Spinal cord (tissue), 3 donors: ENCODE data around the genes MATN3 and SDC1.

DNA sequence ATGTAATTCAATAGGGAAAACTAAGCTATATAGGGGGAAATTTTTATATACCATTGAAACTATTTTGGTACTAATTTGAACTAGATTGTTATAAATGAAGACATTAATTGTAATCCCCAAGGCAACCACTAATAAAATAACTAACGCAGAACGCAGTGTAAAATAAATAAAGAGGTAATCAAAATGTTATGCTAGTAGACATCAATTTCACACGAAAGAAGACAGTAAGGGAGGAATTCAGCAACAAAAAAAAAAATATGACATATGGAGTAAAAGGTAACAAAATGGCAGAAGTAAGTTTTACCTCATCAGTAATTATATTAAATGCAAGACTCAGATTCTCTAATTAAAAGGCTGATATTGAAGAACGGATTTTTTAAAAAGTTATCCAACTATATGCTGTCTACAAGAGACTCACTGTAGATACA lies 175.4 kb upstream of the OSR1 start:
- PRO-cap: no peak
- RAMPAGE, long total RNA: no peak

DNA sequence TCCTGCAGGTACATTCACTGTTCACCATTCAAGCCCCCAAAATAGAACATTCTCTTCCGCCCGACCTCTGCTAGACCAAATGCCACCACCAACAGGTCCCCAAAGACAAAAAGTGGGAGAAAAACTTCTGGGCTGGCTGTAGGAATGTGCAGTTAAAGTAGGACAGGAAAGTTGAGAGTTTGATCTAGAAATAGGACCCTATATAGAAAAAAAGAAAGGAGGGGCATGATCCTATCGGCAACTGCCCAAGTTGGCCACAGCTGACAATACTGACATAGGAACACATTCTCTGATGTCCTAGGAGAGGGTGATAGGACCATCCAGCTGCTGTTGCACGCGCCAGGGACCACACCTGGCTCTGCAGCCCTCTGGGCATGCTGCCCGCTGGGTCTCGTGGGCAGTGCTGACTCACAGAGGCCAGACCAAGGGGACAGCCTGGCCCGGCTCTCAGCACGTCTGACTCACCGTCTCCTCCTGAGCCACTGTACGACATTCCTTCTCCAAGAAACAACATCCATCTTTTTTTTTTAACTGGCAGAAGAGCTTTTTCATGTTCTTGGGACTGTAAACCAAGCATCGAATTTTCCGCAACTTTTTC lies 100.5 kb downstream of the TTC32 start:
- PRO-cap: no peak
- RAMPAGE, long total RNA: no peak

DNA sequence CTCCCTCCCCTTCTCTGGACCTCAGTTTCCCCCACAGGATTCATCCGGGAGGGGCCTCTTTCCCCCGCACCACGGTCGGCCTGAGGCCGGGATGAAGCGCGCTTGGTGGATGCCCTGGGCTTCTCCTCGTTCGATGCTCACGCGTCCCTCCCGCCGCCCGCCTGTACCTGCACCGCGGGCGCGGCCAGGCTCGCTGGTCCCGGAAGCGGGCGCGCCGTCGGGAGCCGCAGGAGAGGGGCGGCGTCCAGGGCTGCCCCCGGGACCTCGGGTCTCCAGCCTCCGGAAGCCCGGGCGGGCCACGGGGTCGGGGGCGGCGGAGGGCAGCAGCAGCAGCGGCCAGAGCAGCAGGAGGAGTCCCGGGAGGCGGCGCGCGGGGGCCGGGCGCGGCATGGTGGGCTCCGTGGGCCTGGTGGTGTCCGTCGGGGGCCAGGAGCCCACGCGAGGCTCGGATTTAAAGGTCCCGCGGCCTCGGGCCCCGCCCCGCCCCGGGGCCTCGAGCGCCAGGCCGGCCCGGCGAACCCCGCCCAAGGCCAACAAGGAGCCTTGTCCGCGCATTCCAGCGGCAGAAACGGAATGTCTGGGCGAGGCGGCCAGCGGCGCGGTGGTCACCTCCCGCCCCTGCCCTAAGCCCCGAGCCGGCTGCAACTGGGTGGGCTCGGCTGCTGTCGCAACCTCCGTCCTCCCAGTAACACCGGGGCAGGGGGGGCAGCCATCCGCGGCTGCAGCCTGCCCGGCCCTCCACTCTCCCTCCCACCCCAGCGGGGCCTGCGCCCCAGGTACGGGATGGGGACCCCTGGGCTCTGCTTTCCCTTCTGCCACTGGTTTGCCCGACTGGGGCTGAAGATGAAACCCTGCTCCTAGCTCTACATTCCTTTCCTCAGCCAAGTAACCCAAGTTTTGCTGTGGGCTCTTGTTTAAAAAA lies at the start of gene MATN3:
Gene MATN3 (minus strand): TSS at position 427 of the 922 bp plus-strand sequence.
- PRO-cap: no peak
- RAMPAGE, long total RNA: no peak

GRCh38 chr2:20052446-20053313 lies 1.3 kb upstream of the LAPTM4A start:
- PRO-cap: no peak
- RAMPAGE, long total RNA: no peak

DNA sequence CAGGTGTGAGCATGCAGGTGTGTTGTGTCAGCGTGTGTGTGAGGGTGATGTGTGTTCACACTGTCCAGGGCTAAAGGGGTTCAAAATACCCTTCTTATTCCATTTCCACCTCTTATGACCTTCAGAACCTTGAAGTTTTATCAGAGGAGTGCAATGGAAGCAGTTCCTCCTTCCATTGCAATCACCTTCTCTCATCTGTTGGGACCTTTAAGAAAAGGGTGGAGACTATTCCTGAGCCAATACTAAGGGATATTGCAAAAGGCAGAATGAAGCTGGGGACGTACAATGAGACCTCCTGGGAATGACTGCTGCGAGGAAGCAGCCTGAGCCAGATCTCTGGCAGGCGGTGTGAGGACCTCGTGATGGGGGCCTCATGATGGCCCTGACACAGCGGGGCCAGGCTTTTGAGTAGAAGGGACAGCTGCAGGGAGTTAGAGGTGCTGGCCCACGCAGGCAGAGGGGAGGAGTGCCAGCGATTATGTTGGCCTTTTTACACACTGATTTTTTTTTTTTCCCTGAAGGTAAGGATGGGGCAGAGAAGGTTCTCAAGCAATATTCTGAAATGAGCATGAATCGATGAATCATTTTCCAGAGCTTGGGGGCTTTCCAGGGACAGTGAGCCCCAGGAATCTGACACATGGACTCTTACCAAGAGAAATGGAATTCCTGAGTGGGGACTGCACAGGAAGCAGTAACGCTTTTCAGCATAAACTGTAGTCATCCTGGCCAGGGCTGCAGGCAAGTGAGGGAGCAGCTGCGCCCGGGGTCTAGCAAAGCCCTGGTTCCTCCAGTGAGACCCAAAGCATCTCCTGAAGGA lies 40.0 kb upstream of the LAPTM4A start:
- PRO-cap: no peak
- RAMPAGE, long total RNA: no peak

DNA sequence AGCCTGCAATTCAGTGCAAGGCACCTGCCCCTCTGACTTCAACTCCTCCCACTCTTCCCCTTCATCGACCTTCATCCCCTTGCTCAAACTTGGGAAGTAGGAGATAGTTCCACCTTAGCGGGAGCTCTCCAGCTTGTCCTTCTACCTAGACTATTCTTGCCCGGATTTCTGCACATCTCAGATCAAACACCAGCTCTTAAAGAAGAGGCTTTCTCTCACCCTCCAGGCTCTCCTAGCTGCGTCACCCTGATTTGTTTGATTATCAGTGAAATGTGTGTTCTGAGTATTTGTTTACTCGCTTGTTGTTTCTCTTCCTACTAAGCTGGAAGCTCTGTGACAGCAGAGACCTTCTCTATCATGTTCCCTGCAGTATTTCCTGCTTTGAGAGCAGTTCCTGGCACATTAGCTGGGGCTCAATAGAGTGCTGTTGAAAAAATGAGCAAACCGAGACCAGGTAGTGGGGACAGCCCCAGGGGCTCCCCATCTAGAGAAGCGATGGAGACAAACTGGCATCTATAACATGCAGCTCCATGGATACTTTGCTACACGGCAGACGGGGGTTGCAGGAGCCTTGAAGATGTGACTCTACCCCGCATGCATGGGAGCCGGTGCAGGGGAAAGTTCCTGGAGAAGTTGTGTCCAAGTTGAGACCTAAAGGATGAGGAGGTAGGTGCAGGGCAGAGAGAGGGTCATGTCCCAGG lies 70.7 kb upstream of the LAPTM4A start:
- PRO-cap: no peak
- RAMPAGE, long total RNA: no peak

DNA sequence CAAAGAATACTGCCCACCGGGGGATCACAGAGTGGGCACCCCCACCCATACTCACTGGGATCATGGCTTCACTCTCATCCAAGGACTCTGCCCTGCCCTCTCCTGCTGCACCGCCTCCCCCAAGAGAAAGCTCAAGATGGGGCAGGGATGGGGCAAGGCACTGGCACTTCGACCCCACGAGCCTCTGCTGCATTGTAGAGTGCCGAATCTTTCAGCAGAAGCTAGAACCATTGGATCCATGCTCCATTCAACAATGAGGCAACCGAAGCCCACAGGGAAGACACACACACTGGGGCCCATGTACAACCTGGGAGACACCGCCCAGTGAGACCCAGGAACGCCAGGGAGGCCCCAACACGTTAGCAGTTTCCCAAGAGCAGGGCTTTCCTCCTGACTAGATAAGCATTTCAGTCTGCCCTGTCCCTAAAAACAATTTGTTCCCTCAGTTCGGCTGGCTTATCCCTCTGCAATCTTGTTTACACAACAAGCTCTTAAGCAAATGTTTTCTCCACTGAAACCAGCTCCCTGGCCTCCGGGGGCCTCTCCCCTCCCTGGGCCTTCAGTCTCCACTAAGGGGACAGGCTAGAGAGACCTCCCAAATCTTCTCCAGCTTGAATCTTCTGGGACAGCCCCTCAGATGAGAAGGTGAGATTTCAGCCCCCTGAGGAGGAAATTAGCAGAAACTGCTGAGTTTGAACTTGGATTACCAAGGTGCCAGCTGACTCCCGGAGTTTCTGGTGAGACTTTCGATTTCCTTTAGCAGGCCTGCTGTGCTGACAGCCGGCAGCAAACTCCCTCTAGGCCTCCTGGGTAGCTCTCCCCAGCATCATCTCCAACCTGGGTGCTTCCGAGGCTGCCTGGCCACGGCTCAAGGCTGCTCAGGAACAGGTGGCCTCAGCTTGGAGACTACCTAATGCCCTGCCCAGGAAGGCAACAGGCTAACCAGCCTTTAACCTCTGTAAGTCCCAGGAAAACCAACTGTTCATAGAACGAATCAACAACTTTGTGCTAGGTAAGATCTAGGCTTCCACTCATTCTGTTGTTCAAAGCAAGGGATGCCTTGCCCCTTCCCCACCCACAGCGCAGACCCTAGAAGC lies 16.7 kb downstream of the SDC1 start:
- PRO-cap: no peak
- RAMPAGE, long total RNA: no peak

DNA sequence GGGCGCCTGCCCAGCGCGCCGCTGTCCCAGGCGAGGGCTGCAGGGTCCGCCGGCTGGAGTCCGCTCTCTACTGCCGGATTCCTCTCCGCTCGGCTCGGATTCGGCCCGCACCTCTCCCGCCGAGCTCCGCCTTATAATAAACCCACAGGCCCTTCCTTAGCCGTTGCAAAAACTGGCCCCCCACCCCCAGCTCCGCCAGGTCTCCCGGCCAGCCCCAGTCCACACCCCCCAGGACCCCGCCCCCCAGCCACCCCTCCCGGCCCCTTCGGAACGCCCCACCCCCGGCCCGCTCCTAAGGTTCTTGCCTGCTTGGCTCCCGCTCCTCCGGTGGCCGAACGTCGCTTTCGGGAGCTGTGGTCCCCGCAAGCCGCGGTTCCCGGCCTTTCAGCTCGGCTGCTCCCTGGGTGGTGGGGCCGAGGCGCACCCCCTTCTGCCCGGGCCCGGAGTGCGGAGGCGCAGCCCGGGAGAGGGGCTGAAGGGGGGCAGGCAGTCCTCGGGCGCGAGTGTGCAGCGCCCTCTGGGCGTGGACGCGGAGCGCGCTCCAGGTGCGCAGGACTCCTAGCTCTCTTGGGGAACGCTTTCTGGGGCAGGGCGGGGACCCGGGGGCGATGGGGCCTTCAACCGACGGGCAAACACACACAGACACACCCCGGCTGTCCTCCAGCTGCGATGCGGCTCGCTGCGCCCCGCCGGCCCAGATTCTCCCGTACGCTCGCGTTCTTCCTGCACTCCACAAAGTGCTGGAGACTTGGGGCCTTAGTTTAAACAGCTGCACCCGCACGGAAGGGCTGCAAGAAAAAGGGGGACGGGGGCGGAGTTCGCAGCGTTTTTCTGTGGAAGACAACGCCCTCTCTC lies at the start of gene SDC1:
Gene SDC1 (minus strand): TSS at position 174 of the 855 bp plus-strand sequence.
- PRO-cap: no peak
- RAMPAGE, long total RNA: no peak

- PRO-cap: no peak
- RAMPAGE, long total RNA: no peak
Observed at GRCh38 chr2:20231462-20232004, 6.6 kb upstream of the SDC1 start.

DNA sequence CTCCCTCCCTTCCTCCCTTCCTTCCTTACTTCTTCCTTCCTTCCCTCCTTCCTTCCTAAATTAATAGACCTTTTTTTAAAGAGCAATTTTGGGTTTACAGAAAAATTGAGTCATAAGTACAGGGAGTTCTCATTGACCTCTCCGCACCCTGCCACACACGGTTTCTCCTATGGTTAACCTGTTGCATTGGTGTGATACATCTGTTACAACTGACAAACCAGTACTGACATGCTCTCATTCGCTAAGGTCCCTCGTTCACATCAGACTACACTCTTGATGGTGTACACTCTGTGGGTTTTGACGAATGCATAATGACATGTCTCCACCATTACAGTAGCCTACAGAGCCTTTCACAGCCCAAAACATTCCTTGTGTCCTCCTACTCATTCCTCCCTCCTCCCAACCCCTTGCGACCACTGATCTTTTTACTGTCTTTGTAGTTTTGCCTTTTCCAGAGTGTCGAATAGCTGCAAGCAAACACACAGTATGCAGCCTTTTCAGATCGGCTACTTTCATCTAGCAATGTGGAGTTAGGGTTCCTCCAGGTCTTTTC lies 11.7 kb upstream of the SDC1 start:
- PRO-cap: no peak
- RAMPAGE, long total RNA: no peak

GRCh38 chr2:20243142-20243549 lies 18.2 kb upstream of the SDC1 start:
- PRO-cap: no peak
- RAMPAGE, long total RNA: no peak

- PRO-cap: no peak
- RAMPAGE, long total RNA: no peak
Observed at GRCh38 chr2:20291083-20291897, 59.4 kb downstream of the PUM2 start.

DNA sequence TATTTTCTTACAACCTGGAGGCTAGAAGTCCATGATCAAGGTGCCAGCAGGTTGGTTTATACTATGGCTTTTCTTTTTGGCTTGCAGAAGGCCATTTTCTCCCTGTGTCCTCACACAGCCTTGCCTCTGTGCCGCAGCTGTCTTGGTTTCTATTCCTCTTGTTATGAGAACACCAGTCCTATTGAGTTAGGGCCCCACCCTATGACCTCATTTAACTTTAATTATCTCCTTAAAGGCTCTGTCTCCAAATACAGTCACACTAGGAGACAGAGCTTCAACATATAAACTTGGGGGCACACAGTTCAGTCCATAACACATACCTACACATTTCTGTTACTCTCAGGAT lies 17.4 kb upstream of the RHOB start:
- PRO-cap: no peak
- RAMPAGE, long total RNA: no peak

GRCh38 chr2:20431856-20432139 lies 15.1 kb upstream of the RHOB start:
- PRO-cap: no peak
- RAMPAGE, long total RNA: no peak

GRCh38 chr2:20449445-20450018 lies 2.7 kb downstream of the RHOB start:
- PRO-cap: no peak
- RAMPAGE, long total RNA: no peak

DNA sequence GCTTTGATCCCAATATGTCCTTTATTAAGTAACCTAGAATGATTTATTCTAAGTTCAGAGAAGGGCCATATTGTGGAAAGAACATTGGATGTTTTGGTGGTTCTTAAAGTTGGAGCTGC lies 3.0 kb downstream of the RHOB start:
- PRO-cap: no peak
- RAMPAGE, long total RNA: no peak

DNA sequence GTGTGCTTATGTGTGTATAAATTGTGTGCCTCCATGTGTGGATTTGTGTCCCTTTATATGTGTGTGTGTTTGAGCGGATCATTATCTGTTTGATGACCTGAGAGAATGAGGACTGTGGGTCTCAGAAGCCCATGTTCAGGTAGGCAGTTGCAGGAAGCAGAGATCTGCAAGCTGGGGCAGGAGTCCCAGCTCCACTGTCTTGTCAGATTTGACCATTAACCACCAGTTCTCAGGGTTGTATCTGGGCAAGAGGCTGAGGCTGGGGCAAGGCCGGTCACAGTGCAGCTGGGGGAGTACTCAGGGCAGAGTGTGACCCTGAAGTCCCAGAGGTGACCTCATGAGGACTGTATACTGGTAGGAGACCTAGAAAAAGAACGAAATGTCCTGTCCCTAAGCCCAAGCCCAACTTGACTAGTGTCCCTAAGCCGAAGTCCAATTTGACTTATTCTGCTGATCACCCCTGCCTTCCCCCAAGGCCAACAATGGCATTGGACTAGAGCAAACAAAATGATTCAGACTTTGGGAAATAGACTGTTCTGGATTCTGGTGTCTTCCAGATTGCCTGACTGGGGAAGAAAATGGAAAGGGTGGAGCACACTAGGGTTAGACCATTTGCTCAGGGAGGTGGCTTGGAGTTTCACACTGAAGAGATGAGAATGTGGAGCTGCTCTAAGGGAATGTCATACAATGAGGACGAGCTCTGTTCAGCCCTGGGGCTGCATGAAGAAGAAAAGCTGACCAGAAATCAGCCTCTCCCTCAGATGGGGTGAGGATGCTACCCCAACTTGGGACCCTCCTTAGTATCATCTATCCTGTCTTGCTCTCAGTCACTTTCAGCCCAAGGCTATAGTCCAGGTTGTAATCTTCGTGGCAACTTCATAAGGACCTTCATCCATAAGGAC lies 28.2 kb downstream of the RHOB start:
- PRO-cap: no peak
- RAMPAGE, long total RNA: no peak

DNA sequence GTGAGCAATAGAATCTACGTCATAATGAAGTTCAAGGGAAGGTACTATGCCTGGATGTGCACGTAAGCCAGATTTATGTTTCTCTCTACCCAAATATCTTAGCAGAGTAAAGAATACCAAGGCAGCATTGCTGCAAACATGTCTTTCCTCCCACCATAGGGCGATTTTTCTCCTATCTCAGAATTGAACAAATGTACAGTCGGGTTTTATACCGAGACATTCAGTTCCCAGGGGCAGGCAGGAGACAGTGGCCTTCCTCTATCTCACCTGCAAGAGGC lies 54.5 kb downstream of the RHOB start:
- PRO-cap: no peak
- RAMPAGE, long total RNA: no peak

DNA sequence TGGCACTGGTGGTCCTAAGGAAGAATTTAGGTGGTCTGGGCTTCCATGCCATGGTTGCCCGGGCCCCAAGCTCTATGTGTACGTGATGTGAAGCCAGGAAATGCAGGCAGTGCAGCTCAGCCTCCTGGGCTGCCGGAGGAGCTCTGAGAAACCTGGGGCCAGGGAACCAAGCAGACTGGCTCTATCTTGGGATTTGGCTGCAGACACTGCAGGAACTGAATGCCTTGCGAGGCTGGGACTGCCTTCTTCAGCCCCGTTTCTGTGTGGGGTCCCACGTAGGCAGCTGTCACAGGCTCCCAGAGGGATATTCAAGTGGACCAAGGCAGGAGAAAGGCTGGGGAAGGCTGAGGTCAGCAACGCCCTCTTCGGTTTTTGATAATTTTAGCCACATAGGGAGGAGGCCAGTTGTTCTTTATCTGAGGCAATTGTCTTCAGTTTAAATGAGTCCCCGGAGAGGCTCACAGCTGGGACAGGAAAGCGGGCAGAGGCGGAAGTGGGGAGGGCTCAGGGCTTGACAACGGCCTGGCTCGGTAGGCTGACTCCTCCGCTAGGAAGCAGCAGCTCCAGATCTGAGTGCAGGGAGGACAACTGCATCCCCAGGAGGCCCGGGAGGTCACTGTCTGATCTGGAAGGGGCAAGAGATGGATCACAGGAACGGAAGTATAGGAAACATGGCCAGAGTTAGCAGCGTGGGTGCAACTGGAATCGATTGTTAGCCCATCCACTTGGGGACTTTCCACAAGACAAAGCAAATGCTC lies 77.8 kb downstream of the RHOB start:
- PRO-cap: no peak
- RAMPAGE, long total RNA: no peak

DNA sequence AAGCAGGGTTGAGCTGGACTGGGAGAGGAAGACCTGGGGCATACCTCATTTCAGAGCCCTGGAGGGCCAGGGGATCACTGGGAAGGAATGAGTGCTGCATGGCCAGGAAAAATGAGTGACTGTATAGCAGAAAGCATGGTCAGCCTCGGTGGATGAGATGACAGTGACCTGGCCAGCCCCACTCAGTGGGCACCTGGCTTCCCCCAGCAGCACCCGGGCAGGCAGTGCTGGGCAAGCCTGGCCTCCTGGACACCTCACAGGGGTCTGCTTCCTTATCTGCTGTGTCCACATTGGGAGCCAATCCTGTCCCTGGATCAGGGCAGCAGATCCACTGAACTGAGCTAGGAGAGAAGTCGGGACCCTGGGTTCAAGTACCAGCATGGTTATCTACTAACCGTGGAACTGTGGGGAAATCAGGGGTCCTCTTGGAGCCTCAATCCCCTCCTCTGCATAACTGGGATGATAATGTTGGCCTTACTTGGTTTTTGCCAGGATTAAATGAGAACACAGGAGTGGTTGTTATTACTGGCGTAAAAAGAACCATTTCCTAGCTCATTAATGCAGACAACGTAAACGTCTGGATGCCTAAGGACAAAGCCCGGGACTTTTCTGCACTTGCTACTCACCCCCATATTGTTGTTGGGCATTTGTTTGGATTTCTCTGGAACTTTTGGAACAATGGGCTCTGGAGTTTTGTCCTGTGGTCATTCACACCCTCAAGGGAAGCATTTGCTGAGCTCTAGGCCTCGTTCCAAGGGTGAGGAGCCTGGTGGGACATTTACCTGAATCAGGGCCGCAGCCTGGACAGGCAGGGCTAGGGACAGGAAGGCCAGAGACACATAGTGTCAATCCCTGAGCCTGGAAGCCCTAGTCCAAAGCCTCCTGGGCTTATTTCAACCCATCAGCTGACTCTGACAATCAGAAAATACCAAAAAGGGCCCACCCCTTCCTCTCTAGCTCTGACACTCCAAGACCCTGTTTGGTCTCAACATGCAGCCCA lies 76.1 kb downstream of the HS1BP3 start:
- PRO-cap: no peak
- RAMPAGE, long total RNA: no peak